SJCRH30 (cell line): ENCODE results near the gene DGKG.

GRCh38 chr3:184626947-184627343 is 65.4 kb downstream of the EPHB3 start:
- RAMPAGE, long total RNA, result no peak

GRCh38 chr3:184678892-184679529 is 32.9 kb downstream of the MAGEF1 start:
- RAMPAGE, long total RNA, result no peak

DNA sequence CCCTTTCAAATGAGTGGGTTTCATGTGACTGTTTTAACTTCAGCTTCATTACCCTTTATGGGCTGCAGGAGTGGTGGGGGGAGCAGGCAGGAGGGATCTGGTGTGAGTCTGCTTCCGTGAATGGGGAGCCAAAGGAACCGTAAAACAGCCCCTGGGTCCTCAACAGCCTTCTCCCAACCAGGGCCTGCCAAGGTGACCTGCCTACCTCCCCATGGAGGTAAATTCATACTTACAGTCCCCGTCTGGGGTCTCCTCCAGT is 31.2 kb downstream of the MAGEF1 start:
- RAMPAGE, long total RNA, result no peak

DNA sequence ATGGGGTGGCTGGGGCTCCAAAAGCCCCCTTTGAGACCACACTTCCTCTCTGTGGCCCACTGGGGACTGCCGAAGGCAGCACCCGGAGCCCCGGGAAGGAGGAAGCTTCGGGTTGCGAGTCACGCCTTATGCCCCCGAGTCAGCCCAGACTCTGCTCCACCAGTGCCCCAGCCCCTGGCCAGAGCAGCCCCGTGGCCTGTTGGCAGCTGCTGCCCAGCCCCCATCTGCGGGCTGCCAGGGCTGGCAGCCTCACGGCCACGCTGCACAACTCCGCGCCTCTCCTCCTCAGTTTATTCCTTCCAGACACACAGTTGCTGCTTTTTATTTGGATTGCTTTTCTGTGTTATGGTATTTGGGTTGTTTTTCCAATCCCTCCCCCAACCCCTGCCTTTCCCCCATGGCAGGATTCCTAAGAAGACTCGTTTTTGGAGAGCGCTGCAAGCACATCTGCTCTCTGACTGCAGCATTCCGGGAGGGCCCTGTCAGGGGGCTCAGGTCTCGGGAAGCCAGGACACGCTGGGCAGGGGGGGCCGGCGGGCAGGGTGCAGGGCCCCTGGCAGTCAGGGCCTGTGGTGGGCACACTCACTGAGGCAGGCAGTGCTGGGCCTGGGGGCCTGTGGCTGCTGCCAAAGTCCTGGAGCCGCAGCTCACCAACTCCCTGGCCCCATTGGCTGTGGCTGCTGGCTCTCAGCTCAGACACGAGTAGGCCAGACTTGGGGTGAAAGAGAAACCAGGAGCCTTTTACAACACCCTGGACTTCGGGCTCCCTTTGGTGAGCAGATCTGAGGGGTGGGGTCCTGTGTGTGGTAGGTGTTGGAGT is 20.2 kb downstream of the MAGEF1 start:
- RAMPAGE, long total RNA, result no peak

DNA sequence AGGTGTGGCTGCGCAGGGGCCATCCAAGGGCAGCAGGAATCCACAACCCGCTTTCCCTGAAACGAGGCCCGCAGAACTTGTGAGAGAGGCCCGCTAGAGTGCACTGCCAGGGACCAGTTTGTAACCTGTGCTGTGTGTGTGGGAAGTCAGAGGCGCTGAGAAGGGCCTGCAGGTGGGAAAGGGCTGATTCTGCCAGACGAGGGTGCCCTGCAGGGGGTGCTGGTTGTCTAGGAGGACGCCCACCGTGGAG is 83.3 kb downstream of the C3orf70 start:
- RAMPAGE, long total RNA, result no peak

GRCh38 chr3:185282641-185283324 is 28.9 kb upstream of the EHHADH start:
- RAMPAGE, long total RNA, result no peak

DNA sequence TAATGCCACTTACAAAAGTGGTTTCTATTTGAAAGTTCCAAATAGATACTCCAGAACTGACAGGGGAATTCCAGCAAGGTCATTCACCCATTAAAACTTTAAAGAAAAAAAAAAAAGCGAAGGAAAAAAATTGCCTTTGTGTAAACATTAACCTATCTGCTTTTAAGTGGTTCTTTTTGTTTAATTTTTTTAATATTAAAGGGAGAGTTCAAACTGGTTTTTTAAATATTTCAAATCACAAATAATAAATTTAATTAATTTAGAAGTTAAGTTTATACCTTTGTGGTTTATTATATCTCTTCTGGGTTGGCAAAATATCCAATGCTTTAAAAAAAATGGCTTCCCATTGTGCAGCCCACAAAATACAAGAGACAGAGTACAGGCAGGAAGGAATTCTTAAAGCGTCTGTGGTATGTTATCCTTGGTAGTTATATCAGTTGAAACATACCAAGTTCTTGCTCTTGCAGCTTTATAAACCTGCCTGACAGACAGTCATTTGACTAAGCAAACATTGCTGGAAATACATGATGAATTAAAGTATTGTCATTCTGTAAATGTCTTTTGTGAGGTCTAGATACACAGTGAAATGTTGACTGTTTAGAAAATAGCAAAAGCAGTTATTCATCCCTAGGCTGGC is 45.0 kb upstream of the MAP3K13 start:
- RAMPAGE, long total RNA, result no peak

DNA sequence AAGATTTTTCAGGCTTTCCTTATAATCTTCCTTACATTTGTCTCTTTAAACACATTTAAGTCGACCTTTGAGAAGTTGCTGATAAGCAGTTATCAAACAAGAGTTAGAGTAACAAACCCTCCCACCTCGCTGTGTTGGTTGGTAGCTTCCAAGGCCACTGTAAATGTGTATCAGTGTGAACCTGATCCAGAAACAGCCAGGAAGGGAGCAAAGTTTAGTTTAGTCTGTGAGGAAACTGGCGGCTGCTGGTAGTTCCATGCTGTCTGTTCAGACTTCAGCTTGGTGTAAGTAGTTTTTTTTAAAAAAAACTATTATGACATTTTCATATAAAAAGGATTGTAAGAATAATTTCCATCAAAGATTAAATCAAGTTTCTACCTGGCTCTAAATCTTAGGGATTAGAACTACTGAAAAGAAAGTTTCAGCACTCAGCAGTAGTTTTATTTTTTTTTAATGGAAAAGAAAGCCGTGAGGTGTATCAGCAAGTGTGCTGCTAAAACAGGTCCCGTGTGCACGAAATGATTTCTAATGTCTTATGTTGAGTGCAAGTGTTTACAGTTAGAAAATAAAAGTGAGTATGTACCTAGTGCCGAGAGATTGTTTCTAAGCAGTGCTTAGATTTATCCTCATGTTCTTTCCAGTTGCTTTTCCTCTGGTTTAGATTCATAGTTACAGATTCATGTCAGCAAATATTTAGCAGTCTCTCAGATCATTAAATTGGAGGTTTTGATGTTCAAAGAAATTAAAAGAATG is 34.1 kb upstream of the MAP3K13 start:
- RAMPAGE, long total RNA, result no peak

DNA sequence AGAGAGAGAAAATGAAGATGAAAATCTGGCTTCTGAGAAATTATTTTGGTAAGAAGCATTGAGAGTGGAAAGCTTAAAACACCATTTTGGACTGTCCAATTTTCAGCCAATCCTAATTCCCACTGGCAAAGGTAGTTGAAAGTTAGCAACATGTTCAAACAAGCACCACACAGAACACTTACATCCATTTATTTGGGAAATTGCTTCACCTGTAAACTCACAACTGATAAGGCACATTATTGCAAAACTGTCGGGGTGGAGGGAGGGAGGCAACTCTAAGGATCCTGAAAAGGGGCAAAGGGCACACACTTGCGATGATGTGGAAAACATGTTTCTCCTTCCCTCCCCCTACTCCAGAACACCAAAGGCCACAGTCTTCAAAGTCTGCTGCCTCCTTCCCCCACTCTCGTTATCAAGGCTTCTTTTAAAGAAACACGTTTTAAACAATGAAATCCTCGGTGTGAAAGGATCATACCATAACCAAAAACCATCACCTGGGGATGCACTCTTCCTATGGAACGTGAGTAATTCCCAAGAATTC is 9.3 kb downstream of the TMEM41A start:
- RAMPAGE, long total RNA, result no peak

DNA sequence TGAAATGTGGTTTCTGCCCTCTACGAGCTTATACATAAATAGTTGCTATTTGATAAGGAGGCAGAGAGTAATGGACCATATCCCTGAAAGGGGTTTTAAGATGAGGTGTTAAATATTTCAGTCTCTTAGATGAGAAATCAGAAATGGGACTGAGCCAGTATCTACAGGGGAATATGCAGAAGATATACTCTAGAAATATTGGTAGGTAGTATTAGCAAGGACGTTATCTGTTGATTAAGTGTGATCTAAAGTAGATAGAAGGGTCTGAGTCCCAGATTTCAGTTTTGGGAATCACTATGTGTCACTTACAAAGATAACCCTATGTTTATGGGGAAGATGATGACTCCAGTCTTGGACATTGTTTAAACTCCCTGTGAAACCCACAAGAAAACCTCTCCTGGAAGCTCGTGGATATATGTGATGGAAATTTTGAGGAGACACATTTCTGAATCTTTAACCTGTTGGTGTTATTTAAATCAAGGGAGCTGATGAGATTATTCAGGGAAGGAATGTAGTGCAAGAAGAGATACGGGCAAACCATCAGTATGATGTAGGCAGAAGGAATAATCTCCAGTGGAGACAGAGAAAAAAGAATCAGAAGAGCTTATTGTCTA is 22.2 kb downstream of the SENP2 start:
- RAMPAGE, long total RNA, result no peak

DNA sequence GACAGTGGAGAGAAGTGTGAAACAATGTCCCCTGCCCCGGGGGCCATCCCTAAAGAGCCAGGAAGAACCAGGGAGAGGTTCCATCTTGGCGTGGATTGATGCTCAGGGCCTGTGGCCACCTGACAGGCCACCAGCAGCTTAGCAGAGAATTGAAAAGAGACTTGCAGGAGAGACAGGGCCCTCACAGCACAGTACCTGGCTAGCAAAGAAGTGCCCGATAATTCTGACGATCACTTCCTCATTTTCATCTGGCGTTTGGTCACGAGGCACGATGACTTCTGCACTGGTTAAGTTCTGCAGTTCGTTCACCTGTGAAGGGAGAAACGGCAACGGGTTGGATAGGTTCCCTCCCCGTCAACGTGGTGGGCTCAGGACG is 60.7 kb downstream of the SENP2 start:
- RAMPAGE, long total RNA, result no peak

DNA sequence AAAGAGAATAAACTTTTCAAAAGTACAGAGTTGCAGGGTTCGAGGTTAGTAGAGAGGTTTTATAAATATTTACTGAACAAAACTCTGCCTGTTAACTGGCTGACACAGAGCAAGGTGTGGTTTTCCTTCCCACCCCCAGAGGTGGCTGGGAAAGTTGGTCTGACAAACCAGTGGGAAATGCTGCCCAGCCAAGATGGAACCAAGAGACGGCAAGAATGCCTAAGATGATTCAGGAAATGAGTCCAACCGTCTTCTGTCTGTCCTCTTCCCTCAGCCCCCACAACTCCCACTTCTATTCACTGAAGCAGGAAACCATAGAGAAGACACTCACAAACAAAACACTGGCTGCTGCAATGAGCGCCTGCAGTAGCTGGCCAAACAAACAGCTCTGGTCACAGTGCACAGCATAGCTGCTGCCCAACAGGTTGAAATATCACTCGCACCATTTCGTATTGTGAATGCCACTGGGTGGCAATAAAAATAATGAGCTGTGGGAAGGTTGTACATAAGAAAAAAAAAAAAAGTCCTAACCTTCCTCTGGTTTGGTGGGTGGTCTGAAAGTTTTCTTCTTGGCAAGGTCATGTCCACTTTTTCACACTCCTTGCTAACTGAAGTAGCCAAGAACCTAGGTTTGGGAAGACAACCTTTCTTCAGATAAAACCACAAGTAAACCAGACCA is 79.3 kb downstream of the IGF2BP2 start:
- RAMPAGE, long total RNA, result no peak

DNA sequence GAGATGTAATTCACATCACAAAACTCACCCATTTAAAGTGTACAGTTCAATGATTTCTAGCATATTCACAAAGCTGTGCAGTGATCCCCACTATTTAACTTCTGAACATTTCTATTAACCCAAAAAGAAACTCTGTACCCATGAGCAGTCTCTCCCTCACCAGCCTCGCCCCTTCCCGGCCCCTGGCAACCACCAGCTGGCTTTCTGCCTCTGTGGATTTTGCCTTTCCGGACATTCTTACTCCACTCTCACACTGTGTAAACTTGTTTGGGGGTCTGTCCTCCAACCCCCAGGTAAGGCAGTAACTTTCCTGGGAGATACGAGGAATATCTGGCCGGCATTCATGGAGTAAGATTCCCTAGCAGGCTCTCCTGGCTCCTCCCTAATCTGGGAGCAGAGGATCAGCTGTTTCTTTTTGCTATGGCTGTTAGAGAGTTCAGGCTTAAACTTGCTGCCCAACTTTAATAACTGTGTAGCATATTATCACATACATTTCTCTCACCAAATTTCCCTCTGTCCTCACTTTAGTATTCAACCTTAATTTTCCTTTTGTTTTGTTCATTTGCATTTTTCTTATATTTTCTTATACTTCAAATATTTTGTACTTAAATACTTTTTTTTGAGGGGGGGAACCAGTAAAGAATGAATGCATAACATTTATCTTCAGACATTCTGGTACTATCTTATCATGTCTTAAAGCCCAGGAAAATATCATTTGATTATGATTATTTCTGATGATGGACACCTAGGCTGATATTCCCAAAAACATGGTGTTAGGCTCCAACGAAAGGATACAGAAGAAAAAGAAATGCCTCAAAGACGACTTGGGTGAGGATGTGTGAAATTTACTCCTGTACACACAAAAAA is 64.2 kb downstream of the IGF2BP2 start:
- RAMPAGE, long total RNA, result no peak

GRCh38 chr3:185823077-185824216 is 1.4 kb downstream of the IGF2BP2 start:
- RAMPAGE, long total RNA, result no peak

GRCh38 chr3:185915712-185916658 is 21.8 kb downstream of the TRA2B start:
- RAMPAGE, long total RNA, result no peak

- RAMPAGE, long total RNA, result no peak
Observed at GRCh38 chr3:186095477-186095676, 13.5 kb downstream of the ETV5 start.

GRCh38 chr3:186185077-186185448 is 76.2 kb upstream of the ETV5 start:
- RAMPAGE, long total RNA, result no peak

DNA sequence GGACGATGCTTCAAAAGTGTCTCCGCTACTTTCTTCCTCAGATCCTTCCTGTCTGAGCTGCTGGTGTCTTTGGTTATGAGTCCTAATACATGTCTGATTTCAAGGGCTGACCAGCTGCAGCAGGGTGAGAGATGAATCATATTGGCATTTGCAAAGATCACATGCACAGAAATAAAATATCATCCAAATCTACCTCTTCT is 116.8 kb upstream of the ETV5 start:
- RAMPAGE, long total RNA, result no peak

GRCh38 chr3:186360714-186361228 is 1.3 kb downstream of the DGKG start:
- RAMPAGE, long total RNA, result no peak

DNA sequence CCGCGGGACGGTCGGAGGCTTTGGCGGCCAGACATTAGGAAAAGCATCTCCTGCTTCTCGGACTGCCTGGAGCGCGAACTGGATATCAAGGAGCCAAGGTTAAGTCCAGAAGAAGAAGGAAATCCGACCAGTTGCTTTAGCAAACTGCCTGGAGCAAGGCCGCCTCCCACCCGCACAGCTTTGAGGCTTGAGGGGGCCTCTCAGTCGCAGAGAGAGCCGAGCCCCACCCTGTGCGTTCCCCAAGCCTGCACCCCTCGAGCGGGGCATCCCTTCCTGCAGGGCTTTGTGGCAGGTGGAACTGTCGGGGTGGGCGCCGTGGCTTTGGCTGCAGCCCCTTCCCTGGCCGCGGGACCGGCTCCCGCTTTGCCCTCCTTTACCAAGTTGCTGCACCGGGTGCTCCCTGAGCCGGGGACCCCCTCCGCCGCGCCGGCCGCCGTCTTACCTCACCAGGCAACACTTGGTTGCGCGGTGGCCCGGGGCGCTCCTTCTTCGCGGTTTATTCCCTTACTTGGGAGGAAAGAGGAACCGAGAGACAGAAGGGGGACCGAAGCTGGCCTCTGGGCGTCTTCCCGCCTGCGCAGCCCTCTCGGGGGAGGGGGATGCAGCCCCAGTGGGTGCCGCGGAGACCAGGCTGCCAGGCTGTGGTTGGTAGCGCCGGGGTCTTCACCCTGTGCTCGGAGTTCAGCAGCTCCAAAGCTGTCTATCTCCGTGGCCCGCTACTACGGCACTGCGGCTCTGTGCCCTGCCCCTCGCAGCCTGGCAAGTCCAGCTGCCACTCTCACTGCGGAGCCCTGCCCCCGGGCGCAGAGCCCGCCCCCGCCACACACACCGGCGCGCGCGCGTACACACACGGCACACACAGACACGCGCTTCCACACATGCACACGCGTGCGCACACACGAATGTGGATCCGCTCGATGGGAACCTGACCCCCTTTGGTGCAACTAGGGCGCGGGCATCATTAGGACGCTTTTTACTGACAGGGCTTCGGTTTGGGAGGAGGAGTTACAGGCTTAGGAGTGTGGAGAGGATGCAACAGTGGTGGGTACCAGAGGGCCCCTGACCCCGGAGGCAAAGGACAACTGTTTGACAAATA is at the start of gene DGKG:
DGKG (minus strand) TSS at position 731 of the 1,096 bp plus-strand sequence.
- RAMPAGE, long total RNA, result no peak